Cardiac ventricle fibroblast (primary cell): ENCODE measurements around the gene TRIM37.

DNA sequence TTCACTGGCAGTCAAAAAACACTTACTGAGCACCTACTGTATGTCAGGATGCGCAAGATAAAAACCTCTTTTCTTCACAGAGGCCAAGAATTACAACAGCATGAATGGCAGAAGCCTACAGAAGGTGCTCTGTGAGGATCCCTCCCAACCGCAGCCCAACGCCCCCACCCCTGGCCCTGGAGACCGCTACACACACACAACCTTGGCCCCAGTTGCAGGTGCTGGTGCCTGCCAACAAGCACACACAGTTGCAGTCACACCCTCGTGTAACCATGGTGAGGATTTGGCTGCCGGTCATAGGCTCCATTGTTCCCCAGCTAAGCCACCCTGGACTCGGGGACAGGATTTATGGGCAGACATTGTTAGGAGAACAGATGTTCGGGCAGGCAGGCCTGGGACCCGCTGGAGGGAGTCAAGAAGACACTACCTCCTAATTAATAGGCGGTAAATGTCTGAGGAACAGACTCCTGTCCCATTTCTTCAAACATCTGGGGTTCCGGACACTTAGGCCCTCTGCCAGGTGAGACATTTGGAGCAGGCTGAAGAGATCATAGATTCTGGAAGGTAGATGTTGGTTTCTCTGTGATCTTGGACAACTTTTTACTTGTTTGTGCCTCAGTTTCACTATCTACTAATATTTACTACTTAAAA, 43.1 kb downstream of the CUEDC1 start:
- RAMPAGE, long total RNA, result no peak

DNA sequence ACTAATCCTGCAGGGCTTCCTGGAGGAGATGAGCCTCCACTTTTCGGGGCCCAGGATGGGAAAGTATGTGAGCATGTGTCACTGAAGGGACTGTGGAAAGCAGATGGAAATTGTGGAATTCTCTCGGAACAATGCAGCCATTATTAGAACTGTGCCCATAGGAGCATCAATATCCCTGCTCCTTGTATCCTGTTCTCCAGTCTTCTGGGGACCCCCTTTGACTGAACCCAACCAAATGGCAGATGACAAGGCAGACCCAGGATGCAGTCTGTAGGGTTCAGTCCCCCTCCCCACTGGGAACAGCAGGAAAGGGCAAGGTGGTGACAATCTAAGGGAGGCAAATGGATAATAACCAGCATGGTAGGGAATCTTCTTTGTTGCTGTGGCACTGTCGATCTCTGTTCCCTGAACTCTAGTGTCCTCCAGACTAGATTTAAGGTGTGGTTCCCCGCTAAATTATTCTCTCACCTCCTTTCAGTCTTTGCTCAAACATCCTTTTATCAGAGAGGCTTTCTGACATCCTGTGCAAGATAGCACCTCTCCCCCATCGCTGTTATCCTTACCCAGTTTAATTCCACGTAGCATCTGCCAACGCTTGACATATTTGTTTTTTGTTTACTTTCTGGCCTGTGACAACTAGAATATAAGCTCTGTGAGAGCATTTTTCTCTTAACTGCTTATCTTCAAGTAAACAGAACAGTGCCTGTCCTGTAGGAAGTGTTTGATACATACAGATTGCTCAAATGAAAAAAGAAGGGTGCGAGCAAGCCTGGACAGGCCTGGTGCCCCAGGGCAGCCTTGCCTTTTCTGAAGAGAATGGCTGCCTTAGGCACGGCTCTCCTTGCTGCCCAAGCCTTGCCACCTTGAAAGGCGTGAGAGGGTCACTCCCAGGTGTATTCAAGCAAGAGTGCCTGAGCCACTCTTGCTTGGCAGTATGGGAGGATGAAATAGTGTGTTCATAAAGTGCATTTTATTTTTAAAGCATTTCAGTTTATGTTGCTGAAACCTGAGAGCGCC, 9.5 kb downstream of the DYNLL2 start:
- RAMPAGE, long total RNA, result no peak

DNA sequence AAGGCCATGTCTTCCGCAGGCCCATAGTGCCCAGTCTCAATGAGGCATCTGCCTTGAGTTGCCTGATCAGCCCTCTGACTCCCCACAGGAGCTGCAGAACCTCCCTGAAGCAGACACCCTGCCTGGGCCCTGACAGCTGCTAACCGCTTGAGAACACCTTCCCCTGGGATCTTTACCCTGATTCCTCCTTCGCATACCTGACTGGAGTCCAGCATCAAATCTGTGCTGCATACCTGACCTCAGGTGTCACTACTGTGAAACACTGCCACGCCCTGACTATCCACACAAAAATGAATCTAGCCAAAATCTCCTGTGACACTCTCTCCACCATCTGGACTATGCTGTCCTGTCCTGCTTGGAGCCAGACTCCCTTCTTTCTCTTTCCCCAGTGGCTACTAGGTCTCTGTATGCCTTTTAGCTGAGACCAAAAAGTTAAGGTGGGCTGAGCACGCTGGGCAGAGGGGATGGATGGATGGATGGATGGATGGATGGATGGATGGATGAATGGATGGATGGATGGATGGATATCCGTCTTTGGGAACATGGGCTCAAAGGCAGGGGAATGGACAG, 13.1 kb downstream of the TSPOAP1 start:
- RAMPAGE, long total RNA, result no peak

DNA sequence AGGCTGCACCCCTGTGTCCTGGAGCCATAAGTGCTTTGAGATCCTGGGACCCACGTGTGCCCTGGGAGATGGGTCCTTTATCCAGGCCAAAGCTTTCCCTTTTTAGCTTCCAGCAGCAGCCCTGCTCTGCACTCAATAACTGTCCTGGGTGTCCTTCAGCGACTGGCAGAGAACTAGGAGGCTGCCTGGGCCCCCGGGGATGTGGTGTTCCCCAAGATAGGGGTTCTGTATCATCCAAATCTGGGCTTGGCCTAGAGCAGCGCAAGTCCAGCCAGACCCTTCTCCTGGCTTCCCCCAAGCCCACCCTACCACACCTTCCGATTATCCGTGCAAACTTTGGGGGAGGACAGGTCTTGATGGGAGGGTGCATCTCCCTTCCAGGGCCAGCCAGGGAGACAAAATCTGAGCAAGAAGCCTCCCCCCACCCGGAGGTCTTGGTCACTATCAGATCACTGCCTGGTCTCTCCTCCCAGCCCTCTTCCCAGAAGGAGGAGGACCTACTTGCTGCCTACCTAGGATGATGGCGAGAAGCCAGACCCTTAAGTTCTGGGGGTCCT, 4.8 kb downstream of the TSPOAP1 start:
- RAMPAGE, long total RNA, result no peak

- RAMPAGE, long total RNA, result no peak
Observed at GRCh38 chr17:58337902-58338589, 9.5 kb upstream of the TSPOAP1 start.

DNA sequence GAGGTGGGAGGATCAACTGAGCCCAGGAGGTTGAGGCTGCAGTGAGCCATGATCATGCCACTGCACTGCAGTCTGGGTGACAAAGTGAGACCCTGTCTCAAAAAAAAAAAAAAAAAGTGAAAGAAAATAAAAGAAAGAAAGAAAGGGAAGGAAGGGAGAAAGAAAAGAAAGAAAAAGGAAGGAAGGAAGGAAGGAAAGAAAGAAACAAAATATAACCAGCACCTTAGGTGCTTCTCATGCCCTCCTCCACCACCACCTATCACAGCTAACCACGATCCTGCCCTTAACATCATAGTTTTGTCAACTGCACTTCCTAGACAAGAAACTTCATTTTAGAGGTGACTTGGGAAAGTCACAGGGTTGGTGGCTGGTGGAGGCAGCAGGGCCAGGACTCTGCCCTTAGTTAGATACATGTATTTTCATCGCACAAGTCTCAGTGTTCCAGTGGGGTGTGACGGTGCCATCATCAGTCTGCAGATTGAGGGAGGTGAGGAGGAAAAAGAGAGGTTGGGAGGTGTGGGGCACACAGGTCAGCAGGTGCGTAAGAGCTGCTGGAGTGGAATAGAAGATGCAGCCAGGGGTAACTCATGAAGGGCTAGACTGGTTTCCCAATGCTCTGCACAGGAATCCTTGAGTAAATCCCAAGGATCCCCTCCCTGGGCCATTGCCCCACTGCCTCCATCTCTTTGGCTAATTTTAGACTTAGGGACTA, 10.0 kb downstream of the SUPT4H1 start:
- RAMPAGE, long total RNA, result no peak

DNA sequence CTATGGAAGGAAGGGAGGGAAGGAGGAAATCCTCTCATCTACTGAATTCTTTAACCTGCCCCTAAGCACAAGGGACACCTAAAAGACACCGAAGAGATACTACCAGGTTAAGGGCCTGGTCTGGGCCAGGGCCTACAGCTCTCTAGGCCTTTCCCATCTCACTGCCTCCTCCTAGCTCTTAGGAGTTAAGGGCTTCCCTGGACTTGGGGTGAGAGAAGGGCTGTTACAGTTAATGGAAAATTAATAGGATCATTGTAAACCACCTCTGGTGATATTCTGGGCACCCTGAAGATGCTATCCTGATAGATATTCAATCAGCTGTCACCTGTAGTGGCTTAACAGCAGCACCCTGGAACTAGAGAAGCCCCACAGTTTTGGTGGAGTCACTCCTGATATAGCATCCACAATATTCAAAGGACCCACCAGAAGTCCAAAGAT, 1.4 kb upstream of the MTMR4 start:
- RAMPAGE, long total RNA, result no peak

- RAMPAGE, long total RNA, result no peak
Observed at GRCh38 chr17:58518477-58519040, 4.1 kb upstream of the MTMR4 start.

DNA sequence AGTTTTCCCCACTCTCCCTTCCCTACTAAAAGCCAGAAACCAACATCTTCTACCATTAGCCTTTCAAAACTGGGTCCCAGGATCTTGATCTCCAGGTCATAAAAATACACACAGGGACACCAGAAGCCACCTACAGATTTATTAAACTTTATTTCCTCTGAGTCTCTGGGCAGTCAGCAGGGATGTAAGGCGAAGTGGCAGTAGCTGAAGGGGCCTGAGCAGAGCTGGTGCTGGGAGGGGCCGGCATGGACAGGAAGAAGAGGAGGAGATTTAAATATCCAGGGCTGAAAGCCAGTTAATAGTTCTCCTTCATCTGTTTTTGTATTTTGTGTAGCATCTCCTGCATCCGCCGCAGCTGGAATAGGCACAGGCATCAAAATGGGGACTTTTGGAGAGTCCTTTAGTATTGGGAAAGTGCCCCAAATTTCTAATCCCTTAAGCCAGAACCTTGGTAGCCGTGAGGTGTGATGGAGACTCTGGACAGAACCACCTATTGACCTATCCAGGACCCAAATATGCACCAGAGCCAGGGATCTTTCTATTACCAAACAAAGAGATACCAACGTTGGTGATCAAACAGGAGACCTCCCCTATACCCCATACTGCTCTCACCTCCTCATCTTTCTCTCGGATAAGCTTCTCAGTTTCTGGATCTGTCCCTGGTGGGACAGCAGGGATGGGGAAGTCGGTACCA, 5.8 kb upstream of the MTMR4 start:
- RAMPAGE, long total RNA, result no peak

- RAMPAGE, long total RNA, result no peak
Observed at GRCh38 chr17:58666577-58667650, 24.9 kb downstream of the IGBP1C start.

DNA sequence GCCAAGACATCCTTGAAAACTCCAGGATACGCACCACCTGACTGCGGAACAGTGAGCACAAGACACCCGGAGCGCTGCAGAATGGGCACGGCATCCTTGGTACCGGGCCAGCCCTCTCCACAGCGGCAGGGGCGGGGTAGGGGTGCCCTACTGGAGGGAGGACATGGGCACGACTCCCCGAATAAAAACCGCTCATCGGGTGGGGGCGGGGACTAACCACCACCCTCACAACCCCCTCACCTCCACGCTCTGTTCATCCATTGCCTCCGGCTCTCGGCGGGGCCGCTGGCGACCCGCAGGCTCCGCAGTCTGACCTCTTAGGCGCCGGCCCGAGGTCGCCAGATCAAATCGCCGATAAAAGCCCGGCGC, 495 bp downstream of the TRIM37 start:
- RAMPAGE, long total RNA, result no peak

DNA sequence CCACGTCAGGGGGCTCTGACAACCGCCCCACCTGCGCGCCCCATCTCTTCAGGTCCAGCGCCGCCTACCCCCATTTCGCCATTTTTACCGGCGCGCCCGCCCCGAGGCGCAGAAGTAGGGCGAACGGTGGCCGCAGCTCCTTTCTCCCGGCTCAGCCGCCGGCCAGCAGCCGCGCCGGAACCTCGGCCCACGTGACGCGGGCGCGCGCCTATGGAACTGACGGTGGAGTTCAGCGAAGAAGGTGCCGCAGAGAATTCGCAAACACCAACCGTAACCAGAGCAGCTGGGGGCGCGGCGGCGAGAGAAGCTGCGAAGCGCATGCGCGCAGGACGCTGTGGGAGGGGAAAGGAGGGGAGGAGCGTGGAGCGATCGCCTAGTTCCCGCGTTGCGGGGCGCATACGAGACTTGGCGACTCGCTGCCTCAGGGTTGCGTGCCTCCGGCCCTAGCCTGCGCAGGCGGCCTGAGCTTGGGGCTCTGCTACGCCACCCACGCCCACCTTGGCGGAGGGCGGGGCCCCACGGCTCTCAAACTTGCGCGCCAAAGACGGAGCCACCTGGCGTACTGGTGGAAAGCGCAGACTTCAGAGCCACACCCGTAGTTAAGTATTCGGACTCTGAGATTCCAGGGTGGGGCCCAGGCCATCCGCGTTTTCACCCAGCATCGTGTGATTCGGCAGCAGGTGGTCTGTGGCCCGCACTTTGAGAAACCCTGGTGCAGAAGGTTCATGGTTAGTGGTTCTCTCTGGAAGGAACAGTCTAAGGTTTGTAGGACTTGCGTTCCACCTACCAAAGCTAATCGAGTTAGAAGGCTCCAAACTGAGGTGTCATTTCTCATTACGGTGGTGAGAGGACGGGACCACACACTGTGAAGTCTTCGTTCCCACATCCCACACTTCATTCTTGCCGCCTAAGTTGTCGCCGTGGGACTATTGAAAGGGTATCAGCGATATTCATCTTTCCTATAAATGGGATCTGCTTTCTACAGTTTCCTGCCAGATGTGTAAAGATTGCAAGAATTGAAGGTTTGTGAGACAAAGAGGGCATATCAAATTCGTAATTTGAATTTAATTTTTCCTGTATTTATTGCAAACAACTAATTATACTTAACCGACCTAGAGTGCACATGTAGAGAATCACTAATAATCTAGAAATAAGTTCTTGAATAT, at the start of gene TRIM37:
TSS of gene TRIM37 (minus strand) at position 311 of the 1,166 bp plus-strand sequence.
- RAMPAGE, long total RNA, result start-site peak on the minus strand centred at position 156 of the sequence, 32 bp wide, 88 and 14 reads in 2 replicates

DNA sequence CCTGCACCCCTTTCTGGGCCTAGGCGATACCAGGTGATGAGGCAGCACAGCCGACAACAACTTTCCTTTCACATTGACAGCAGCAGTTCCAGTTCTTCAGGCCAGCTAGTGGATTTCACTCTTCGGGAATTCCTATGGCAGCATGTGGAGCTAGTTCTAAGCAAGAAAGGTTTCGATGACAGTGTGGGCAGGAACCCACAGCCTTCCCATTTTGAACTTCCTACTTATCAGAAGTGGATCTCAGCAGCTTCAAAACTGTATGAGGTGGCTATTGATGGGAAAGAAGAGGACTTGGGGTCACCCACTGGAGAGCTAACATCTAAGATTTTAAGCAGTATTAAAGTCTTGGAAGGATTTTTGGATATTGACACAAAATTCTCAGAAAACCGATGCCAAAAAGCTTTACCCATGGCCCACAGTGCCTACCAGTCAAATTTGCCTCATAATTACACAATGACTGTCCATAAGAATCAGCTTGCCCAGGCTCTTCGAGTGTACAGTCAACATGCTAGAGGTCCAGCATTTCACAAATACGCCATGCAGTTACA, 1.4 kb downstream of the SMG8 start:
- RAMPAGE, long total RNA, result no peak

DNA sequence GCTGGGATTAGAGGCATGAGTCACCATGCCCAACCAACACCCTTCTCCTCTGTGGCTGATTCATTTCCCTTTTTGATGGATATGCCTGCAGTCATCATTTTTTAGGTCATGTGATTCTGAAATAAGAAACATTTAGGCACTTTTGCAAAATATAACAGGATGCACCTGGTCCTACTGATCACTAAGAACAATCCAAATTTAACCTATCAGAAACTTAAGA, 43.9 kb upstream of the YPEL2 start:
- RAMPAGE, long total RNA, result no peak

- RAMPAGE, long total RNA, result no peak
Observed at GRCh38 chr17:59356994-59357669, 25.7 kb downstream of the YPEL2 start.

- RAMPAGE, long total RNA, result no peak
Observed at GRCh38 chr17:59370839-59372077, 39.8 kb downstream of the YPEL2 start.

GRCh38 chr17:59435065-59435853, 103.8 kb downstream of the YPEL2 start:
- RAMPAGE, long total RNA, result no peak

DNA sequence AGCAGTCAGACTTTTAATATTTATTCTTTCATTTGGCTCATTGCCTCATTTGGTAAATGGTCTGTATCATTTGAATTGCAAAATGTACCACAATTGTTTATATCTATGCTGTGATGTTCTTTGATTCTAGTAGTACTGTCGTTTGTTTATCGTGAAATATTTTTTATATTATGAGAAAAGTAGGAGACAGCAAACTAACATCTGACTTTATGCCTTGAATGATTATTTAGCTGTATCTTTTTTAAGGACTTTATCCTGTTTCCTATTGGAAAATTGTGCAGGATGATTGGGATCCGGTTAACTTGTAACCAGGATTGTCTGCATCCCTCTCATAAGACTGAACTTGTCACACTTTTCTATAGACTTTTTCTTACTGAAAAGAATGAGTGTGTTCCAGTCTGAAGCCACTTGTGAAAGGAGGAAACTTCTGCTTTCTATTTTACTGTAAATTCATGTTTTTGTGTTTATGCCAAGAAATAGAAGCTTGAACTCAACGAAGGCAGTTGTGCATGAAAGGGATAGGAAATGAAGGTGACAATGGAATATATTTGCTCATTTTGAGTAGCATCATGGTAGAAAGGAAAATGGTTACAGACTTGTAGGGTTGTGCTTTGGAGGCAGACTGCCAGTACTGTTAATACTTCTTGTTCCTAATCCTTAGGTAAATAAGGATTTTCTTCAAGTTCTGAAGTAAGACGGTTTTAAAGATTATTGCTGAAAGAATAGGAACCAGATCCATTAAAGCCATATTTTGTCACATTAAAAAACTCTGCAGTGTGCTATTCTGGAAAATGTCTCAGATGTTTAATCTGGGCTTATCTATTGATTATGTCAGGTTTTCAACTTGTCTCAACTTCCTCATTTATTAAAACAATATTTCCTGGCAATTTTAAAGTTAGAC, 8.0 kb downstream of the CLTC start:
- RAMPAGE, long total RNA, result no peak

GRCh38 chr17:59647954-59648605, 28.4 kb downstream of the CLTC start:
- RAMPAGE, long total RNA, result no peak

- RAMPAGE, long total RNA, result no peak
Observed at GRCh38 chr17:59785378-59786001, 78.0 kb downstream of the VMP1 start.